ENCODE measurements around a stretch of chr1.

DNA sequence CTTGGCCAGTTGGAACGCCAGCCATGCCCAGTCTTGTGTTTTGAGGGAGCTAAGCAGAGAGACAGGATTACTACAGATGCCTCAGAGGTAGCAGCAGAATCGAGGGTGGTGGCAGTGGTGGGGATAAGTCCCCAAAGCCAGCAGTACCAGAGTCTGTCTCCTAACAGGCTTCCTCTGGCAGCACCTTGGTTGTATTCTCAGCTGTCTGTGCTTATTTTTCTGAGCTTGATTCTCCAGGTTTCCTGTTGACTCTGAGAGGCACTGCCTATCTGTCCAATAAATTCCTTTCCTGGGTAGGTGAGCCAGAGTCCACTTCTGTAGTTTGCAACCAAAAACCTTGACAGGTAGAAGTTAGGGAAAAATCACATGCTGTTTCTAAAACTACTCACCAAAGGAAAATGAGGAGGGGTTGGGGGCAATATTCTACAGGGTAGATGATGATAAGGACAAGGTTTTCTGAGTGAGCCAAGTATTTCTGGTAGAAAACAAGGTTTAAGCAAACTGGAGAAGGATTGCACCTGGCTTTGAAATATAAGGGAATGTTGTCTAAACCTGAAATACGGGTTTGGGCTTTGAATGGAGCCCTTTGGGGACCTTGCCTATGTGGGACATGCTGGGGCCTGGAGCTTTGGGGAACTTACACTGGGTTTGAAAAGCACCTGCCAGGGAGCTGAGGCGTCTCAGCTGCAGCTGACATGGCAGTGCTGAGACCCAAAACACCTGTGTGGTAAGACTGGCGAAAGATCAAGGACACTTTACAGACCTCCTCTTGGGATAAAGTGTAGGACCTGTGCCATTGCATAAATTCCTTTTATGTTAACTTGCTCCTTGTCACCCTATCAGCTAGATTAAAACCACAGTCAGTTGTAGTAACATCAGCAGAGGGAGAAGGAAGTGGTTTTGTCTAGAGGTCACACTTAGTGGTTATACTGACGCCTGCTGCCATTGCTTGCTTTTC, 101.0 kb downstream of the PBX1 start:
- PRO-cap: no peak
- RAMPAGE, long total RNA: no peak

DNA sequence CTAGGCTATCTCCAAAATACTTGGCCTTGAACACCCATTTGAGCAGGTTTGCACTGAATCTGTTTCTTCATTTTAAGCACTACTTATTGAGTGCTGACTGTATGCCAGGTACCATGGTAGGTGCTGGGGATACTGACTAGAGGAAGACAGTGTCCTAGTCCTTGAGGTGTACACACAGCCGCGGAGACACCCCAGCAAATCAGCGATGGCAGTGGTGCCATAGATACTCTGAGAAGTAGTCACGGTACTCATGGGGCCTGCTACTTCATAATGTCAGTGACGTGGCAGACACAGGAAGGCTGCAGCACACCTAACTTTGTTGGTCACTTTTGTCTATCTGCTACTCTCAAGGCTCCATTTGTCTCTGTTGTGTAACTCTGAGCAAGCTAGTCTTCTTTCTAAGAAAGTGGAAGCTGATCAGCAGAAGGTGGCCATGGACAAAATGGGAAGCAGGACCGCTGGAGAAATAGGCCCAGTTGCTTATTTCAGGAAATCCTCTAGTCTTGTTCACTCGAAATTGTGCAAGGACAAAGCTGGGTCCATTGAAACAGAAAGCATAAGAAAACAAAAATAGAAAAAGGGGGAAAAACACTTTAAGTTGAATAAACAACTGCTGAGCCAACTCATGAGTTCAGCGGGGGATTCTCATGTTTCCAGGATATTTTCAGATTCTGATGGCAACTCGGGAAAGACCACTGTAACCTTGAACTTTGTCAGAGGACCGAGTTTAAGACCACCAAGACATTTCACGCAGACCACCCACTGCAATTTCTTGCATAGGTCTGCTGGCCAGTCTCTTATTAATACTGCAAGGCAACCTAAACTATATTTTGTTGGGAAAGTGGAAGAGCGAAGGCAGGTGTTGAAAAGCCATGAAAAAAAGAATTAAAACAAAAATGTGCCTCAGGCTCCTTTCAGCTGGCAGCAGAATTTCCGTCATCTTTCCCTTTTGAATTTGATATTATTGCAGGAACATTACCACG, 150.1 kb downstream of the PBX1 start:
- PRO-cap: no peak
- RAMPAGE, long total RNA: no peak

DNA sequence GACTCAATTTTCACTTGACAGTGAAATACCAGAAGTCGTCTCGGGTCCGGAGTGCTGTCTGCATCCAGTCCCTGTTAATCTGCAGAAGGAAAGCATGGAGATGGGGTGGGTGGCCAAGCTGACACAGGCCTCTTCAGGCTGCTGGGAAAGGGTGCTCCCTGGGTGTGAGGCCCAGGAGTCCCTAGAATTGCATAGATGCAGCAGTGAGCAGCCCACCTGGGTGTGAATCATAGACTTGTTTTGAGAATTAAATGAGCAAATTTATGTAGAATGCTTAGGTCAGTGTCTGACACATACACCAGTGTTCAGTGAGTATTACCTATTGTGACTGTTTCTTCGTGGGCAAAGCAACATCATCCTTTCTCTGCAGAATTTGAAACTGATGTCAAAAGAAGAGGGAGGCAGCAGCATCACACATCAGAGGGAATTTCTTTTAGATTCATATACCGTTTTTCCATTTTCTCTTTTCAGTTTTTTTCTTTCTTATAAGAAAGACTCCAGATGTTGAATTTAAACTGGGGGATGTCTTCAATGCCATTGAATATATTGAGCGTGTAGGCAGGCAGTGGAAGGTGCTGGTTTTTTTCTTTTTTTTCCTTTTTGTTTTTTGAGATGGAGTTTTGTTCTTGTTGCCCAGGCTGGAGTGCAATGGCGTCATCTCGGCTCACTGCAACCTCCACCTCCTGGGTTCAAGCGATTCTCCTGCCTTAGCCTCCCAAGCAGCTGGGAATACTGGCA, 151.0 kb downstream of the PBX1 start:
- PRO-cap: no peak
- RAMPAGE, long total RNA: no peak

DNA sequence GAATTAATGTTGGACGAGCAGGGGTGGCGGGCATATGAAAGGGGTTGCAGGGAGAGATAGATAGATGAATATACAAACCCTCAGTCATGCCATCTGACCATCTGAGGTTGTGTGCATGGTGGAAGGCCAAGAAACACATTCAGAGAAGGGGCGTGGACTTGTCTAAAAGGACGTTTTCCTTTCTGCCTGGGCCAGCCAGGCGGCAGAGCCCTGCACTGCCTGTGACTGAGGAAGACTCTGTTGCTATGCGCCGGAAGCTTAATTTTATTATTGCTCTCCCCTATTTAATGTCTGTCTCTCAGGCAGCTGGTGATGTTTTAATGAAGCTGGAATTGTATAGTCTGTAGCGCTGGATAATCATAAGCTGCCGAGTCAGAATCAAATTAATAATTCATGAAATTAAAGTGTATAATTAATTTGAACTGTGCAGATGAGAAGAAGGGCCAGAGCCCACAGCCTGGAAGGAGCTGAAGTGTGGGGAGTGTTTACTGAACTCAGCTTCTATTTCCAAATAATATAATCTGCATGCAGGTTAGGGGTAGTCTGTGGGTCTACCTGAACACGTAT, 164.5 kb downstream of the PBX1 start:
- PRO-cap: no peak
- RAMPAGE, long total RNA: no peak

DNA sequence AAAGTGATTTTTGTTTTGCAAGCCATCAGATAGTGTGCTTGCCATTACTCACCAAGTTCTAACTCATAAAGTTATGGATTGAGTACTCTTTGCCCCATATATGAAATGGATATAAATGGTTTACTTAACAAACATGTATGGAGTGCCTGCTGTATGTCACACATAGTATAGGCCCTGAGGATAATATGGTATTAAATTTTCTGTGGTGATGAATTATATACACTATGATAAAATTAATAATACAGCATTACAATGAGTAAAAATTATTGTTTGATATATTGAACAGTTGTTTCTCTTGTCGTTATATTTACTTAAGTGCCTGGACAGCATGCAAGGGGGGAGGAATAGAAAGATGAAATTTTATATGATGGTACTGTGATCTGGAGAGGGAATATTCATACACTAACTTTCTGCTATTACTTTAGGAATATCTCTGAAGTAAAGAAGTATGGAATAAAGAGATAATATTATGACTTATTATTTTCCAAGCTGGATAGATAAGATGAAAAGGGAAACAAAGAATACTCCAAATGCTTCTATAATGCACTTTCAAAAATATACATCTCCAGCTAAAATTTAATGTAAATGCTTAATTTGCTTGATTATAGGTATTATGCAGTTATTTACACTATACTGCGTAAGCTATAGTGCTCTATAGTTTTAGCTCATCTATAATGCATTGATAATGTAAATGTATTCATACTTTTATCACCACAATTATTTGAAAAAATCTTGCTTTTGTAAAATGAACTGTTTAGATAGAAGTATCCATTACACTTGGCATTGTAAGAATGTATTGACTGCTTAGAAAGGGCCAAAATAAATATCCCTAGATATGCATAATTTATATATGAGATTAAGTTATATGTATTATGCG, 175.7 kb downstream of the PBX1 start:
- PRO-cap: no peak
- RAMPAGE, long total RNA: no peak

GRCh38 chr1:164912208-164912774, 353.3 kb downstream of the PBX1 start:
- PRO-cap: no peak
- RAMPAGE, long total RNA: no peak

GRCh38 chr1:165352655-165353309, 3.7 kb downstream of the LMX1A start:
- PRO-cap: unidirectional peak, minus-strand start at chr1:165352901
- RAMPAGE, long total RNA: no peak

DNA sequence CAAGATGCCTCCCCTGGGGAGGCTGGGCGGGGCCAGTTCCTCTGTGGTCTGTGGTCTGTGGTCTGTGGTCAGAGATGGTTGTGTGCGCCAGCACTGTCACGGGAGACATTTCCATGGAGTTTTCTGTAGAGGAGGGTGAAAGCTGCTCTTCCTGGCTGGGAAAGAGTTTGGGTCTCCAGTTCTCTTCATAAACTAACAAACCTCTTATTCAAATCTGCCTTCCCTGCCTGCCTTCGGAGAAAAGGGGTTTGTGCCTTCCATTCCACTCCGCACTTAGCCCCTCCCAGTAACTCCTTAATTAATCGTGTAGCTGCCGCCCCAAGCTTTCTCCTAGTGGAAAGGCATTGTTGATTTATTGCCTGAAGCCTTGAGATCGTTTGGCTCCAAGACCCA, 36.6 kb upstream of the LMX1A start:
- PRO-cap: no peak
- RAMPAGE, long total RNA: no peak

- PRO-cap: no peak
- RAMPAGE, long total RNA: no peak
Measured at GRCh38 chr1:165892301-165893037, 65.1 kb downstream of the UCK2 start.

DNA sequence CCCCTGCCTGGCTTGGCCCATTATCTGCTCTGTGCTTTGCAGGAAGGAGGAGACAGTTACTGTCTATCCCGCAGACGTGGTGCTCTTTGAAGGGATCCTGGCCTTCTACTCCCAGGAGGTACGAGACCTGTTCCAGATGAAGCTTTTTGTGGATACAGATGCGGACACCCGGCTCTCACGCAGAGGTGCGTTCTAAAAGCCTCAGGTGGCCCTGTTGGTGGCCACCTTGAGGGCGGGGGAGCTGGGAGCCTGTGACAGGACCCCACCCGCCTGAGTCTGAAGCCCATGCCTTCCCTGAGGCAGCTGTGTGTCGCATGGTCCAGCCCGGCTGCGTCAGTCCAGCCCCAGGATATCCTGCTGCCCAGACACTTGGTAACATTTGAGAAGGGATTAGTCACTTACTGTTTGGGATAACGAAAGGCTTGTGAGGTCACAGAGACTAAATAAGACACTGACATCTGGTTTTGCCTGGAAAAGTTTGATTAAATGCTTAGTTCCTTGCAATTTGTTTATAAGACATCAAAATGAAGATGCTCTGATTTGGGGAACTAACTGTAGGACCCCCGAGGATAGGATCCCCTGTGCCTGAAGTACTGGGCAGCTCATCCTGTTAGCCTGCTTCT, 68.8 kb downstream of the UCK2 start:
- PRO-cap: no peak
- RAMPAGE, long total RNA: no peak

DNA sequence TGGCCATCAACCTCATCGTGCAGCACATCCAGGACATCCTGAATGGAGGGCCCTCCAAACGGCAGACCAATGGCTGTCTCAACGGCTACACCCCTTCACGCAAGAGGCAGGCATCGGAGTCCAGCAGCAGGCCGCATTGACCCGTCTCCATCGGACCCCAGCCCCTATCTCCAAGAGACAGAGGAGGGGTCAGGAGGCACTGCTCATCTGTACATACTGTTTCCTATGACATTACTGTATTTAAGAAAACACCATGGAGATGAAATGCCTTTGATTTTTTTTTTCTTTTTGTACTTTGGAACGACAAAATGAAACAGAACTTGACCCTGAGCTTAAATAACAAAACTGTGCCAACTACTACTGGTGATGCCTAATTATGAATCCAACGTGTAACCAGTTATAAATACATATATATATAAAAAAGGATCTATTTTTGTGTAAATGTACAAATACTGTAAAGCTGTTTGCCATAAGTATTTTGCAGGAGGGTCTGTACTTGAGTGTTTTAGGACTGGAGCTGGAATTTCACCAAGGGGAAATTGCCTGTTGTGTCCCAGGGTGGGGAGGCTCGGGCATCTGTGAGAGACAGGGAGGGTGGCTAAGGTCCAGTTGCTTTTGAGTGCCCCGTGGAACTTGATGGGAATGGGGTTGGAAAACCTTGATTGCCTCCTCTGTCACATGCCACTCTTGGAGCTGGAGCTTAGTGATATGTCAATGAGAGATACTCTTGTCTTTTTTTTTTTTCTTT, 80.4 kb downstream of the UCK2 start:
- PRO-cap: no peak
- RAMPAGE, long total RNA: no peak

GRCh38 chr1:166207828-166208027, 40.9 kb upstream of the FAM78B start:
- PRO-cap: no peak
- RAMPAGE, long total RNA: no peak

DNA sequence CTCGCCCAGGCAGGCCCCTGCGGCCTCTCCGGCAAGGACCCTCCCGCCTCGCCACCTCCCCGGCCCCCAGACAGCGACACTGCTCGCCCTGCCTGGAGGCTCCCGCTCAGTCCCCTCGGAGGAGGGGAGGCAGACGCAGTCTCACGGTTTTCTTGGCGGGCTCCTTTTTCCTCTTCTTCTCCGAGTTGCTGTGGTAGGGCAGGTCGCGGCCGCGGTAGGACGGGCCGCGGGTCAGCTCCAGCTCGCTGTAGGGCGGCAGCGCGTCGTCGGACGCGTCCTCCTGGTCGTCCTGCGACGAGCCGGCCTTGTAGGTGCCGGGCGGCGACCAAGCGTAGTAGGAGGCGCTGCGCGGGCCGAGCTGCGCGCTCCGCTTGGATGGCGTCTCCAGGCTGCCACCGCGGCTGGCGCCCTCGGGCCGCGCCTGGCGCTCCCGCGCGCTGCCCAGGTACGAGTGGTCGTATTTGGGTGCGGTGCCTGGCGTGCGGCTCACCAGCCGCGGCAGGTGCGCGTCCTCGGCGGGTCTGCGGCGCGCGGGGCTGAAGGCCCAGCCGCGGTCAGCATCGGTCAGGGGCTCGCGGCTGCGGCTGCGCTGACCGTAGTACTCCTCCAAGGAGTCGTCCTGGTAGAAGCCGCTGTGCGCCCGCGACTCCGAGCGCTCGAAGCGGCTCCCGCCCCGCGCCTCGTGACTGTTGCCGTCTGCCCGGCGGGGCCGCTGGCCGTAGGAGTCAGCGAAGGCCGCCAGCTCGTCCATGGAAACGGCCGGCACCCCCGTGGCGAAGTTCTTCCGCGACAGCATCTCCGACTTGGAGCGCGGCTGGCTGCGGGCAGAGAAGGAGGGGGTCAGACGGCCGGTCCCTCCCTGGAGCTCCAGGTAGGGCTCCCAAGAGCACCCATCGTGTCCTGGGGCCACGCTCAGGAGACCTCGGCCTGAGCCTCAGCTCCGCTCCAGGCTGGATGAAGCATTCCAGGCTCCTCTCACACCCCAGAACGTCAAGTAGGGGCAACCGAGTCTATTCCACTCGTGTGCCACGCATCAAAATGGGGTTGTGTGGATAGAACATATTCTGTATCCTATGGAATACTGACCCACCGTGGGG, 44.8 kb upstream of the TADA1 start:
- PRO-cap: no peak
- RAMPAGE, long total RNA: no peak

- PRO-cap: no peak
- RAMPAGE, long total RNA: no peak
Measured at GRCh38 chr1:167082440-167083289, 7.5 kb downstream of the GPA33 start.

DNA sequence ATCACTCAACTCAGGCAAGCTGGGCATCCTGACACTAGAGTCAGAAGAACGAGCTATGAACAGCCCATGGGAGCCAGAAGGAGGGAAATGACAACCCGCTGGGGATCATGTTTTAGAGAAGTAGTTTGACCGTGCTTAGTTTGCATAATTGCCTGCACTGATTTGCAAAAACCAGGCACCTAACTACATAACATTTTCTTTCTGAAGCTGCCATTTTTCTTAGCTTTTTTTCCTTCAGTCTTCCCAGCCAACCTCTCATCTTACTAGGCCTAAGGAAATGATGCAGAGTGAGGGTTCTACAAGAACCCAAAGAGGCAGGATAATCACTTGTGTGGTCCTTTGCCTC, 86.0 kb downstream of the CD247 start:
- PRO-cap: no peak
- RAMPAGE, long total RNA: no peak

GRCh38 chr1:167447439-167448547, 70.5 kb downstream of the CD247 start:
- PRO-cap: bidirectional peak, plus-strand start at chr1:167447833, minus-strand start at chr1:167447819; unidirectional peak, minus-strand start at chr1:167447889
- RAMPAGE, long total RNA: no peak

- PRO-cap: no peak
- RAMPAGE, long total RNA: no peak
Measured at GRCh38 chr1:167490009-167490453, 28.3 kb downstream of the CD247 start.

GRCh38 chr1:167516479-167517447, 1.6 kb downstream of the CD247 start:
- PRO-cap: no peak
- RAMPAGE, long total RNA: no peak

DNA sequence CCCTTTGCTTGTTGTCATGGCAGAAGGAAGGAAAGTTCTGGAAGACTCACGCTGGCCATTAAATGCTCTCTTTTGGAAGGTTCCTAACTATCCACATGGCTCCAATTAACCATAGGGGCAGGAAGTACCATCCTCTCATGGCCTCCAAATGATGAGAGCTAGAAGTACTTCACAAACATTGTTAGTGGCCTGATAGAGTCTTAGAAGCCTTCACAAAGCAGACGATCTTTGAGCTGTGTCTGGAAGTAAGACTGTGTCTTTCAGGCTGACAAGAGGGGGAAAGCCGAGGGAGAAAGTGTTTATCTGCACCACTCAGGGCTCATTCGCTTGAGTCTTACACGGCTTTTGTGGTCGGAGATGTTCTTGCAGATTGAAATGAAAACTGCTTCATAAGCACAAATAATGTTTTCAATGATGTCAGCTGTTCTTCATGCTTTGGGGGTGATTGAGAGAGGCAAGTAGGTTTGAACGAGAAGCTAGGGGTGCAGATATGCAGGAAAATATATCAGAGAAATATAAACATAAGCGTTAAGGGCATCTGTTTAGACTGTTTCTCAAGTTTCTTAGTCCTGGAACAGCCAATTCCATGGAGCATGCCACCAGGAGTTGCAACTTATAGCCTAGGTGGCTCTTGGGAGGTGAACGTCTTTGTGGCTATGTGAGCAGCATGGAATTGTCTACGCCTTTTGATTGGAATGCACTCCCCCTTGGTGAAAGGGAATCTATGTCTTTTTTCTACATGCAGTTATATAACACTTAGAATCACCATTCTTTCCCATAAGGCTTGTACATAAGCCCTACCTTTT, 12.2 kb downstream of the RCSD1 start:
- PRO-cap: no peak
- RAMPAGE, long total RNA: no peak

DNA sequence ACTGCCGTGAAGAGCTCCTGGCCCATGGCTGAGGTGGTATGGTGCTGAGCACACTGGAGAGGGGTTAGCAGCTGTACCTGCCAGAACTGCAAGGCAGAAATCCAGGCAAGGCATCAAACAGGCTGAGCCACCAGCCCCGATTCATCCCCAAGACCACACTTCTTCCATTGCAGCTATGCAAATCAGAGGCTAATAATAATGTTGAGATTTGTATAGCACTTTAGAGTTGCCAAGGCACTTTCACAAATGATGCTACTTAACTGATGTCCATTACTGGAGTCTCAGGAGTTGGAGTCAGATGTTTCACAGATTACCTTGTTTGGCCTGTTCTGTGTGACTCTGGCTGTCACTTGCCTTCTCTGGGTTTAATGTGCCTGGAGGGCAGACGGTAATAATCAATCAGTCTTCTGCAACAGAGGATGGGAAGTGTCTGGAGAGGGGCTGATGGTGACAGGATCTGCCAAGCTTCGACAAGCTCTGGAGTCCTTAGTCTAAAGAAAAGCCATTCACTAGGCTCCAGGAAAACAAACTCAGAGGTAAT, 40.8 kb upstream of the MPZL1 start:
- PRO-cap: no peak
- RAMPAGE, long total RNA: no peak